Helper T cell (primary cell): ENCODE measurements around a stretch of chr21.

- PRO-cap, 2 experiments, result no peak in any of the 2 experiments
Measured at GRCh38 chr21:16211607-16212432, 482.0 kb downstream of the USP25 start.

GRCh38 chr21:16330306-16330965 is 600.7 kb downstream of the USP25 start:
- PRO-cap, 2 experiments, result no peak in any of the 2 experiments

DNA sequence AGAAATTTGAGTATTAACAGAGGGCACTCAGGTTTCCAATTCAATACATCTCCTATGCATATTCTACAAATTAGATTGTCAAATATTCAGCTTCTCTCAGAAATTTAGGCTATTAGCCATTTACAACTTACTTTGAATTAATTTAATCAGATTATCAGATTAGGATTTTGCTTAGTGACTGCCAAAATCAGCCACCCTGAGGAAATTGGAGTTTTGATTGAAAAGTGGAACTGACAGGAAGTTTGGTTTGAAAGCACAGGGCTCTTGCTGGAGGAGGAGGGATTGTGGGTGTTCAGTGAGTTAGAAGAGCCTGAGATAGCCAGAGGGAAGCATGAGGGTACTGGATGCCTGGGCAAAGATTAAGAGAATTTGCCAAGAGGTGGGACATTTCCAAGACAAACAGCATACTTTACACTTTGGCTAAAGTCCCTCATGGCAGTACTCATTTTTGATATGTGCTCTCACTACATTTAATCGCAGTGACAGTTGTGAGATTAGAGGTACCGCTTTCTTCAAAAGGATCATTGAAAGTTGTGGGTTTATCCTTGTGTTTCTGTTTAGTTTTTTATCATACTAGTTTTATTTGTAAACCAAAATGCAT is 678.1 kb downstream of the USP25 start:
- PRO-cap, 2 experiments, result no peak in any of the 2 experiments

DNA sequence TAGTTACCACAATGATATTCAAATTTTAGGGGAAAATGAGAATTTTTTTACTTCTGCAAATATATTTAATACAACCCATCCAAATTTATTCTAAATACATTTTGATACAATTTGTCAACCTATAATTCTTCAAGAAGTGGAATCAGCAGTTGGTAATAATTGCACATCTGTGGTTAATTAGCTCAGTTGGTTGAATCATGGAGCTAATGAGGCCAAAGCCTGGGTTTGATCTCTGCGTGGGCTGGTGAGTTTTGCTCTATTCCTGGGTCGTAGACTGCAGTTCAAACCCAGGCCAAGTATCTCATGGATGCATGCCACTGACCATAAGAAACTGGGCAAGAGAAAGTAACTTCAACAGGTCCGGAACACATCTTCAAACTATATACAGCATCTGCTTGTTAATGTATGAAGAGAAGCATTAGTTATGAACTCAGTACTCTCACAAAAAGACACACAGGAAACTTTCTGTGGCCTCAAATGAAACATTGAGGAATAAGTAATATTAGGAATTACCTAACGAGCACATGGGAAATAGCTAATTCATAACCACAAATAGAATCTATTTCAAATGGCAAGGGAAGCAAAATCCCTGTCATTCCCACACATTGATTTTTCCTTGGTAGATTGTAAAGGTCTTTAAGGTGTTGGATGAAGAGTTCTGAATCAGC is 779.8 kb downstream of the USP25 start:
- PRO-cap, 2 experiments, result no peak in any of the 2 experiments

DNA sequence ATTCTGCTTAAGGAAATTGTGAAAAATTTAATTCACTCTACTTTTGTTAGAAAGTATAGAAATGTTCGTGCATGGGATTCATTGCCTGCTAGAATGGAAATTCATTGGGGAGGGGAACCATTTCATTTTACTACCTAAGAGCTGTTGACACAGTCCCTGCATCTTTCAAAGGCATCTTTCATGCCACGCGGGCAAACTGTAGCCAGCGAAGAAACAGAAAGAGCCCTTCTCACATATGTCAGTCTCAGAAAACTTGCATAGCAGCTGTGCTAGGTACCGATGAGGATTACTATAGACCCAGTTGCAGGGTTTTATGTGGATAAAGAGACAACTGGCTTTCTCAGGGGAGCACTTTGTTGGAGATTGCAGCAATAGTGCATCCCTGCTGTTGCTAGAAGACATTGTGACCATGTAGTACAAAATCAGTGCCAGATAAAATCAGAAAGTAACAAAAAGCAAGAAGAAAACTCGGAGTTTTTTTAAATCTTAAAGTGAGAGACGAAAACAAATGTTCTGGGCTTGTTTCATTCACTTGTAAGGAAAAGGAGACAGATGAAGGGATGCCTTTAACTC is 803.9 kb downstream of the USP25 start:
- PRO-cap, 2 experiments, result no peak in any of the 2 experiments

GRCh38 chr21:16718772-16719265 is 794.0 kb upstream of the CXADR start:
- PRO-cap, 2 experiments, result no peak in any of the 2 experiments

GRCh38 chr21:17466263-17466570 is 46.6 kb upstream of the CXADR start:
- PRO-cap, 2 experiments, result no peak in any of the 2 experiments

- PRO-cap, 2 experiments, result no peak in any of the 2 experiments
Measured at GRCh38 chr21:17476028-17476549, 36.8 kb upstream of the CXADR start.

- PRO-cap, 2 experiments, result no peak in any of the 2 experiments
Measured at GRCh38 chr21:17492756-17493147, 20.1 kb upstream of the CXADR start.

DNA sequence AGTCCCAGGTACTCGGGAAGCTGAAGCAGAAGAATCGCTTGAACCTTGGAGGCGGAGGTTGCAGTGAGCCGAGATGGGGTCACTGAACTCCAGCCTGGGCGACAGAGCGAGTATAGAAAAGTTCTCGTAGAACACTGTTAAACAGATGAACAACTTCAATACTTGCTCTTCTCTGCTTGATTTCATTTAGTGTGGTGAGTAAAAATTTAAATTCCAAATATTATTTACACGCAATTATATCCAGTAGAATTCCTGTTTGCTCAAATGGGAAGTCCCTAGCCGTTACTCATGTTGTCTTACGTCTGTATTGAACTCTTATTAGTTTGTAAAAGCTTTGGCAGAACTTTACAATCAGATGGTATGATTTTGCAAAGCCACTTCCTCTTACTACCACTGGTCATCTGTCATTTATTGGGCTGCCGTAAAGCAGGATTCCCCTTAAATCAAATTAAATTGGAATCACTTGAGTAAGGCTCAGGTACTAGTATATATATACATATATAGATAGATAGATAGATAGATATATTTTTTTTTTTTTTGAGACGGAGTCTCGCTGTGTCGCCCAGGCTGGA is 1.9 kb upstream of the CXADR start:
- PRO-cap, 2 experiments, result no peak in any of the 2 experiments

- PRO-cap, 2 experiments, result no peak in any of the 2 experiments
Measured at GRCh38 chr21:17611836-17612010, 978 bp downstream of the BTG3 start.

GRCh38 chr21:18759607-18759905 is 356.0 kb upstream of the TMPRSS15 start:
- PRO-cap, 2 experiments, result no peak in any of the 2 experiments

- PRO-cap, 2 experiments, result peak in 1 of 2 experiments; most common plus-strand start chr21:25573839 (in 1); most common minus-strand start chr21:25573981 (in 1)
Measured at GRCh38 chr21:25573605-25574451, 33.5 kb downstream of the MRPL39 start.

- PRO-cap, 2 experiments, result no peak in any of the 2 experiments
Measured at GRCh38 chr21:25637758-25638068, 1.3 kb upstream of the JAM2 start.

DNA sequence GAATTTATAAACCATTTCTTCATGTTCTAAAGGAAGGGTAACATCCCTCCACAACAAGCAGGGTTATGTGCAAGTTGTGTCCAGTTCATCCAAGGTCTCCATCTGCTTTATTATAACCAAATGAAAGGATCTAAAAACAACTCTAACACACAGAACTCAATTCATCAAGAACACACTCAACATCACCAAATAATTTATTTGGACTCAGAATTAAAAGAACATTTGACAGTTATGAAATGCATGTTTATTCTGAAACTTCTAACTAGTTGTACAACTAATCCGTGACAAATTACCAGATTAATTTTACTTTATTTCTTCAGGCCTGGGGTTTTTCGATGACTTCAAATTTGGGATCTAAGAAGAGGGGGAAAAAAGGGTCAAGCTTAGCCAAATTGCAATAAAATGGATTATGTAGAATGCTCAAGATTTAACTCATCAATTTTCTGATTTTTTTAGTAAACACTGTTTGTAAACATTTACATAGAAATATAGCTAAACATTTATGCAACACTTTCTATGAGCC is 10.3 kb downstream of the ATP5PF start:
- PRO-cap, 2 experiments, result no peak in any of the 2 experiments

GRCh38 chr21:25880589-25881952 is 146.3 kb downstream of the GABPA start:
- PRO-cap, 2 experiments, result no peak in any of the 2 experiments

GRCh38 chr21:25891522-25892061 is 156.8 kb downstream of the GABPA start:
- PRO-cap, 2 experiments, result no peak in any of the 2 experiments

DNA sequence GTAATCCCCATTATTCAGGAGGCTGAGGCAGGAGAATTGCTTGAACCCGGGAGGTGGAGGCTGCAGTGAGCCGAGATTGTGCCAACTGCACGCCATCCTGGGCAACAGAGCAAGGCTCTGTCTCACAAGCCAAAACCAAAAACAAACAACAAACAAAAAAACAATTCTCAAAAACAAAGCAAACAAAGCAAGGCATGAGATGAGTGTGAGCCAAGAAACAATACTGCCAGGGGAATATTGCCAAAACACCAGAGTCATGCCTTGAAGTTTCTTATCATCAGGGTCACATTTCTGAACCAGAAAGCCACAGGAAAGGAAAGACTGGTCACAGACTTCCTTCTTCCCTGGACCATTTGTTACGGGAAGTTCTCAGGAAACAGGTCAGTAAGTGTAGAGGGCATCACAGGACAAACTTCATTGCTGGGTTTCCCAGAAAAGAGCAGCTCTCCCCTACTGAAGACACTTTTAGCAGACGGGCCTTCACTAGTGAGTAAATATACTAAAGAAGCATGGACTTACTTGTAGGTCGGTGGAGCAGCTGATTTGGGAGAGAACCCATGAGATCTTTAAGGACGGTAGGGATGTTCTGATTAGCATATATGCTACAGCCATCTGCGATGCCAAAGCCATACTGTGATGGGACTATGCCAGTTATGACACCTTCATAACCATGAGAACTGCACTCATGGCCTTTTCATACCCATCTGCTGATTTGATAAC is 191.2 kb downstream of the GABPA start:
- PRO-cap, 2 experiments, result no peak in any of the 2 experiments

DNA sequence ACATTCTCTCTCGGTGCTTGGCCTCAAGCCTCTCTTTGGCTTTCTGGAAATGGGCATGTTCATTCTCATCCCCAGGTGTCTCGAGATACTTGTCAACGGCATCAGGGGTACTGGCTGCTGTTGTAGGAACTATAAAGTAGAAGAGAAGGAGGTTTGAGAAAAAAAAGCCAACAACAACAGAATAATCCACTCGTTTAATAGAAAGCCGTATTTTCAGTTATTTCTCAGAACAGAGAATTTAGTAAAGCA is 188.3 kb downstream of the APP start:
- PRO-cap, 2 experiments, result no peak in any of the 2 experiments

- PRO-cap, 2 experiments, result no peak in any of the 2 experiments
Measured at GRCh38 chr21:26111947-26112229, 58.7 kb downstream of the APP start.